Epithelial cell of esophagus (primary cell): ENCODE data around the gene FBXO6.

GRCh38 chr1:11663889-11664501 lies at the start of gene FBXO6:
Gene FBXO6 (plus strand): TSS chr1:11664200.
- RRBS, result 2% methylated on average over 11 of the region's 65 CpGs

DNA sequence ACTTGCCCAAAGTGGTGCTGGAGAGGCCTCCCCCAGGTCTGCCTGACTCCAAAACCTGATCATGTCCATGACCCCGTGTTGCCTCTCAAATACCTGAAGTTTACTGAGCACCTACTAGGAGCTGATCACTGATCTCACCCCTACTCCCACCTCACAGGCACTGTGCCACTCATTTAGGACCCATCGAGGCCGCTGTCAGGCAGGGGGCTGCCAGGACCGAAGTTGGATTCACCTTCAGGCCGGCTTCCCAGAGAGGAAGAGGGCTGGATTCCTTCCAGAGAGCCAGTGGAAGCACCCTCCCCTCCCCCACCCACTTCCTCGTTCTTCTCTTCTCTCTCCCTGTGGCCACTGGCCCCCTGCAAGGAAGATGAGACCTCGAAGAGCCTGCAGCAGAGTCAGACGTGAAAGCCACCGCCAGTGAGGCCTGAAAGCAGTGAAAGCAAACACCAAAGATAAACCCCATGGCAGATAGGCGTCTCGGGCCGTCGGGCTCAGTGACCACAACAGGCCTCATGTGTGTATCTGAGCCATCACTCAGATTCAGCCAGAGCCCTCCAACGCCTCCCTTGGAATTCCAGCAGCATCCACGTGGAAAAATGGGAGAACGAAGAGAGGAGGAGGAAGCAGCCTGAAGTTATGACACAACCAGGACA lies 6.4 kb upstream of the AGTRAP start:
- RRBS, result no CpG with 5 or more reads among the region's 16 CpGs

GRCh38 chr1:11787602-11788486 lies 17.9 kb downstream of the MTHFR start:
- RRBS, result no CpG with 5 or more reads among the region's 18 CpGs

- RRBS, result no CpG with 5 or more reads among the region's 16 CpGs
Measured at GRCh38 chr1:11789334-11790358, 16.1 kb downstream of the MTHFR start.

GRCh38 chr1:11790359-11791411 lies 15.1 kb downstream of the MTHFR start:
- RRBS, result no CpG with 5 or more reads among the region's 27 CpGs

DNA sequence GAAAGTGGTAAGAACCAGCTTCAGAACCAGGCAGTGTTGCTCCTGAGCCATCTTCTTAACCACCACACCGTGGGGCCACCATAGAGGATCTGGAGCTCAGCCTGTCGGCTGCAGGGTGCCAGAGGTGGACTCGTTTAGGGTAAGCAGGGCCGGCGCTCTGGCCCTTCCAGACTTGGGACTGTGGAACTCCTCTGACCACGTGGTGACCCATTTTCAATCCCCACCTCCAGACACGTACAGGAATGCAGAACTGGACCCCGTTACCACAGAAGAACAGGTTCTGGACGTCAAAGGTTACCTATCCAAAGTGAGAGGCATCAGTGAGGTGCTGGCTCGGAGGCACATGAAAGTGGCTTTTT lies 12.1 kb downstream of the MFN2 start:
- RRBS, result no CpG with 5 or more reads among the region's 10 CpGs

DNA sequence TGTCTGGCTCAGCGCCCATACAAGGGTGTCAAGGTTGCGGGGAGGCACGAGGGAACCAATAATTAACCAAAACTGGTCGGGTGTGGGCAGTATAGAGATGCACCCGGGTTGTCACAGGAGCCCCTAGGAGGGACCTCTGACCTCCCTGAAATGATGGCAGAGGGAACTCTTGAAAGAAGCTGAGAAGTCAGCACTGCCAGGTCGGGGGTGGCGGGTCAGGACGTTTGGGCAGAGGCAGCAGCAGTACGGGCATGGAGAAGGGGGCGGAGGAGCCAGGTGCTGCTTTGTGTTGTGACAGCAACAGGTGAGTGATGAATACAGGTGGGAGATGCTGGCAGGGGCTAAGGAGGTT lies 11.7 kb downstream of the TNFRSF1B start:
- RRBS, result no CpG with 5 or more reads among the region's 10 CpGs

GRCh38 chr1:12208204-12209305 lies 21.3 kb upstream of the VPS13D start:
- RRBS, result no CpG with 5 or more reads among the region's 17 CpGs

GRCh38 chr1:12209588-12210528 lies 20.0 kb upstream of the VPS13D start:
- RRBS, result no CpG with 5 or more reads among the region's 13 CpGs

GRCh38 chr1:12293369-12293957 lies 63.6 kb downstream of the VPS13D start:
- RRBS, result no CpG with 5 or more reads among the region's 12 CpGs

GRCh38 chr1:12336491-12337209 lies 106.8 kb downstream of the VPS13D start:
- RRBS, result no CpG with 5 or more reads among the region's 1 CpG

DNA sequence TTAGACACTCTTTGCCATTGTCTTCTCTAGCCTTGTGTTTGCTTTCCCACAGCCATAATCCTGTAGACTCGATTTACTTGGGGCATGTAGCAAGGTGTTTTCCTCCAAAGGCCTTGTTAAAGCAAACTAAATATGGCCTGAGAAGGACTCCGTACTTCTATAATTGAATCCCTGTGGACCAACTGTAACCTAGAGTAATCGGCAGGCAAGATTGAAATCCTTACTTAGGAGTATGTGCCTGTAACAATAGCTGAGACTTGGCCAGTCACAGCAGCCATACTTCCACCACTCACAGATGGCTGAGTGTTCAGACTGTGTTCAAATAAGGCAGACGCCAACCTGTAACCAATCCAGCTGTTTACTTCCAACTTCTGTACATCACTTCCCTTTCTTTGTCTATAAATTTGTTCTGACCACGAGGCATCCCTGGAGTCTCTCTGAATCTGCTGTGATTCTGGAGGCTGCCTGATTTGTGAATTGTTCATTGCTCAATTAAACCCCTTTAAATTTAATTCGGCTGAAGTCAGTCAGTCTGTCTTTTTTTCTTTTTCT lies 151.6 kb downstream of the VPS13D start:
- RRBS, result no CpG with 5 or more reads among the region's 6 CpGs

GRCh38 chr1:12447812-12448254 lies 170.2 kb downstream of the DHRS3 start:
- RRBS, result no CpG with 5 or more reads among the region's 6 CpGs

DNA sequence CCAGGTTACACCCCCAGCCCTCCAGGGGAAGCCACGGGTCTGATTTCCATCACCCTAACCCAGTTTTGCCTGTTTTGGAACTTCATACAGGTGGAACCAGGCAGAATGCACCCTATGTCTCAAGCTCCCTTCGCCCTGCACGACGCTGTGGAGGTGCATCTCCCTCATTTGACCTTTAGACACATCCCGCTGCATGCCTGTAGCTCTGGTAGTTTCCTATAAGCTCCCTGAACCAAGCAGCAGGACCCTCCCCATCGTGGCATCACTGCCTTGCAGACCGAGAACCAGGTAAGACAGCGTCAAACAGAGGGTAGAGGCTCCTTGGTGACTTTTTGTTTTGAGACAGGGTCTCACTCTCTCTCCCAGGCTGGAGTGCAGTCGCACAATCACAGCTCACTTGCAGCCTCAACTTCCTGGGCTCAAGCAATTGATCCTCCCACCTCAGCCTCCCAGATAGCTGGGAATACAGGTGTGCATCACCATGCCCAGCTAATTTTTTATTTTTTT lies 40.0 kb downstream of the DHRS3 start:
- RRBS, result no CpG with 5 or more reads among the region's 9 CpGs

DNA sequence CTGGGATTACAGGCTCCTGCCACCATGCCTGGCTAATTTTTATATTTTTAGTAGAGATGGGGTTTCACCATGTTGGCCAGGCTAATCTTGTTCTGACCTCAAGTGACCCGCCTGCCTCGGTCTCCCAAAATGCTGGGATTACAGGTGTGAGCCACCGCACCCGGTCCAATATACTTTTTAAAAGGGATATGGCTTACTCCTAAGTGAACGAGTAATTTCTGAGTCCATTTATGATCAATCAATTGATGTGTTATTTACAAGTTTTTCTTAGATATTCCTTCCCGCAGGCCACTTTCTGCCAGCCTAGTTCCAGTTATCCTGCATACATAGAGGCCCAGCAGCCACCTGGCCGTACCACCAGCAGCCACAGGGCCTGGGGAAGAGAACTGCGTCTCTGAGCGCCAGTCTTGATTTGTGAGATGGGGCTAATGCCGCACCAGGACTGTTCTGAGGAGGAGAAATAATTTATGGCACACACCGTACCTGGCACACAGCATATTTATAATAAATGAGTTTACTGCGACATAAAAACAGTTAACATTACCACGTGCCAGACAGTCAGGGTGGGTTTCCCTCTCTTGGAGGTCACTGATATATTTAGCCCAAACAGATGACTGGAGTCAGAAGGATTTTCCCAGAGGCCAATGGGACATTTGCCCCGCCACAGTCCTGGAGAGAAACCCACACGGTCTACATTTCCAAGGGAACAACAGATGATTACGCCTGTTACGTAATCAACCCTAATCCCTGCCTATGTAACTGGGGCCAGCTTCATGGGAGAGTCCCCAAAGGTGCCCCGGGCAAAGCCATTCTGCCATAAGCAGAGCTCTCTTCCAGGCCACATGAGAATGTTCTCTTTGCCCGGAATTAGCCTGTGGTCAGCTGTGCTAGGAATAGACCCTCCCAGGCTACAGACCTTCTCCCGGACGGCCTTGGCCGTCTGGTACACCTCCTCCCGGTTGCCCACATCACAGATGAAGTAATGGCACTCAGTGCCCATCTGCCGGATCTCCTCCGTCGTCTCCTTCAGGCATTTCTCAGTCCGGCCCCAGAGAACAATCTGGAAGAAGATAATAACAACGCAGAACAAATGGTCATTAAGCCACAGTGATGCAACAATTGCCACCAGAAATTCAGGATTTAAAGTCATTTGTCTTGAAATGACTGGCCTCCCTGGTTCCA lies 38.0 kb downstream of the DHRS3 start:
- RRBS, result 33% methylated on average over 3 of the region's 28 CpGs

DNA sequence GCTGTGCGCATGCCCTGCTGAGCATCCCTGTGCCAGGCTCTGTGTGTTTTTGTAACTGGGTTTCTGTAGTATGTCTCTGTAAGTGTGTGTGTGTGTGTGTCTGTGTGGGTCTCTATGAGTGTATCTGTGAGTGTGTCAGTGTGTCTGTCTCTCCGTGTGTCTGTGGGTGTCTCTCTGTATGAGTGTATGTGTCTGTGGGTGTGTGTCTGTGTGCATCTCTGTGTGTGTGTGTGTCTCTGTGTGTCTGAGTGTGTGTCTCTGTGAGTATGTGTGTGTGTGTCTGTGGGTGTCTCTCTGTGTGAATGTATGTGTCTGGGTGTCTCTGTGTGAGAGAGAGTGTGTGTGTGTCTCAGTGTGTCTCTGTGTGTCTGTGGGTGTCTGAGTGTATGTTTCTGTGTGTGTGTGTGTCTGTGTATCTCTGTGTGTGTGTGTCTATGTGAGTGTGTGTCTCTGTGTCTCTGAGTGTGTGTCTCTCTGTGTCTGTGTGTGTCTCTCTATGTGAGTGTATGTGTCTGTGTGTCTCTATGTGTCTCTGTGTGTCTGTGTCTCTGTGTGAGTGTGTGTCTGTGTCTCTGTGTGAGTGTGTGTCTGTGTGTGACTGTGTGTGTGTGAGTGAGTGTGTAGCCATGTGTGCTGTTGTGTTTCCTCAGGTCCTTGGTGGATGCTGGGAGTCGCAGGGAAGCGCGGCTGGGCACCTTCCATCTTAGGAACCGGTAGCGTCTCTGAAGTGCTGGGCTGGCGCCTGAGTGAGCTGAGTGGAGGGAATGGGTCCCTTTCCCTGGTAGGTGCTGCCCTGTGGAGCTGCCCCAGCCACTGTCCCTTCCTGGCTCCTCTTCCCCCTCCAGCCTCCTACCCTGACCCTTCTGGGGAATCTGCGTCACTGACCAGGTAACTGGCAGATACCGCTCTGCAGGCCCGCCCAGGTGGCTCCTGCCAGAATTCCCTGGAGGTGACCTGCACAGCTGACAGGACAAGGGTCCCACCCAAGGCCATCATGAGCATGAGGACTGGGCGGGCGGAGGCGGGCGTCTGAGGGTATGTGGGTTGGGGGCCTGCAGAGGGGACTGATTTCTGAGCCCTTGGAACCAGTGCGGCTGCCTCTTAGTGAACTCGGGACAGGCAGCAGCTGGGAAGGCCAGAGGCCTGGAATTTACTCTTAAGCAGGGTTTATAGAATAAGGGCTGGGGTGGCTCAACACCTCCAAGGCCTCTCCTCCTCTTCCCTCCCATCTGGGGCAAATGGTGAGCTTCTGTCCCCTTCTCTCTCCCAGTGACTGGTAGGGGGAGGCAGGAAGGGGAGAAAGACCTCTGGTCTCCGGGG lies 32.8 kb downstream of the DHRS3 start:
- RRBS, result no CpG with 5 or more reads among the region's 18 CpGs

- RRBS, result no CpG with 5 or more reads among the region's 14 CpGs
Measured at GRCh38 chr1:12597624-12598276, 20.3 kb downstream of the DHRS3 start.

DNA sequence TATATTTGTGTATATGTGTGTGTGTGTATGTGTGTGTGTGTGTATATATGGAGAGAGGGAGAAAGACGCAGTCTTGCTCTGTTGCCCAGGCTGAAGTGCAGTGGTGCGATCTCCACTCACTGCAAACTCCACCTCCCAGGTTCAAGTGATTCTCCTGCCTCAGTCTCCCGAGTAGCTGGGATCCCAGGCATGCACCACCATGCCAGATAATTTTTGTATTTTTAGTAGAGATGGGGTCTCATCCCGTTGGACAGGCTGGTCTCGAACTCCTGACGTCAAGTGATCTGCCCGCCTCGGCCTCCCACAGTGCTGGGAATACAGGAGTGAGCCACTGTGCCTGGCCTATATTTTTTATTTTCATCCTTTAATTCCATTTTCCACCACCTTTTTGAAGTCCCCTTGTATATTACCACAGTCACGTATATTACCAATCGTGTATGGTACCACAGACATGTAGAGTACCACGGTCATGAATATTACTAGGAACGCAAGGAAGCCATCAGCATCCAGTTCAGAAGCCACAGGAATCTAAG lies 10.1 kb downstream of the DHRS3 start:
- RRBS, result no CpG with 5 or more reads among the region's 12 CpGs

DNA sequence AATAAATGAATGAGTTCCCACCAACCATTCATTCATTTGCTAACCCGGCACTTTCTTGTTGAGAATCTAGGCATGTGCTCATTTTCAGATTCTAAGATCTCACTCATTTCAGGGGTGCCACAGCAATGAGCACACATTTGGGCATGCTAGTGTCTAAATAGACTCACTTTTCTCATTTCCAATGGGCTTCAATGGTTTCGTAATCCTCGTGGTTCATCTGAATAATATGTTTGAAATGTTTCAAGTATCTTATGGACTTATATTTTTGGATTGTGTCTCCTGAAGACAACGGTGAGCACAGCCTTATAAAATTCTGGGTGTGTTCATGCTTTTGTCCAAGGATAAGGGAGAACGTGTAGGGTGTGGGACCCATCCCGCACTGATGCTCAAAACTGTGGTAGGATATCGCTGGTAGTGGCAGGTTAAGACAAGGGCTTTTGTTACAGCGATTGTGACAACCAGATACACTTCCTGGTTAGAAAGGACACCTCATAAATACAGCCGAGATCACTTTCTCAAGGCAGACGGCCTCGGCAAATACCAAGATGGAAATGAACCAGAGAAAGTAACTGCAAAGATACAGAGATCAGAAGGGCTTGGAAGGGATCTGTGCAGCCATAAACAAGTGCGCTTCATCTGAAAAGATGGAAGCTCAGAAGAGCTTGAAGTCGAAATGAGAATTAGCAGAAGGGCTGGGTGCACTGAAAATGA lies 7.3 kb downstream of the DHRS3 start:
- RRBS, result no CpG with 5 or more reads among the region's 13 CpGs

GRCh38 chr1:12615570-12616492 lies 2.2 kb downstream of the DHRS3 start:
- RRBS, result 2% methylated on average over 4 of the region's 17 CpGs